Measurements from ENCODE around the genes SRY, USP9Y, VCY1B, CDY2B, PRY2 and CDY1.

DNA sequence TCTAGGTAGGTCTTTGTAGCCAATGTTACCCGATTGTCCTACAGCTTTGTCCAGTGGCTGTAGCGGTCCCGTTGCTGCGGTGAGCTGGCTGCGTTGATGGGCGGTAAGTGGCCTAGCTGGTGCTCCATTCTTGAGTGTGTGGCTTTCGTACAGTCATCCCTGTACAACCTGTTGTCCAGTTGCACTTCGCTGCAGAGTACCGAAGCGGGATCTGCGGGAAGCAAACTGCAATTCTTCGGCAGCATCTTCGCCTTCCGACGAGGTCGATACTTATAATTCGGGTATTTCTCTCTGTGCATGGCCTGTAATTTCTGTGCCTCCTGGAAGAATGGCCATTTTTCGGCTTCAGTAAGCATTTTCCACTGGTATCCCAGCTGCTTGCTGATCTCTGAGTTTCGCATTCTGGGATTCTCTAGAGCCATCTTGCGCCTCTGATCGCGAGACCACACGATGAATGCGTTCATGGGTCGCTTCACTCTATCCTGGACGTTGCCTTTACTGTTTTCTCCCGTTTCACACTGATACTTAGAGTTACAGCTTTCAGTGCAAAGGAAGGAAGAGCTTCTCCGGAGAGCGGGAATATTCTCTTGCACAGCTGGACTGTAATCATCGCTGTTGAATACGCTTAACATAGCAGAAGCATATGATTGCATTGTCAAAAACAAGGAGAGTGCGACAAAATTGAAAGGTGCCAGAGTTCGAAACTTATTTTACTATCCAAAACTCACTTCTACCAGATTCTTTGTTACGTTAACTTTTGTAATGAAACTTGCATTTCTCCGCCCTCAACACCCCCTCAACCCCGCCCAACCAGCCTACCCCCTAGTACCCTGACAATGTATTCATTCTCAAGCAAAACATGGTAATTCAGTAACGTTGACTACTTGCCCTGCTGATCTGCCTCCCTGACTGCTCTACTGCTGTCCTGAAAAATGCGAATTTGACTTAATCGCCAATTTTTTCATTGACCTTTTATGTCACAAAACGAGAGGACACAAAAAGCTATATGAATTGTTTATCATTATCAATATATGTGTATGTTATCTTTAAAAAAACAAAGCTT, at the start of gene SRY:
Gene SRY, minus strand, starts transcription at position 732 of the 1,063 bp plus-strand sequence.
- RRBS: no CpG with 5 or more reads among the region's 40 CpGs

- RRBS: no CpG with 5 or more reads among the region's 14 CpGs
Measured at GRCh38 chrY:3003246-3004362, 68.4 kb downstream of the ZFY start.

DNA sequence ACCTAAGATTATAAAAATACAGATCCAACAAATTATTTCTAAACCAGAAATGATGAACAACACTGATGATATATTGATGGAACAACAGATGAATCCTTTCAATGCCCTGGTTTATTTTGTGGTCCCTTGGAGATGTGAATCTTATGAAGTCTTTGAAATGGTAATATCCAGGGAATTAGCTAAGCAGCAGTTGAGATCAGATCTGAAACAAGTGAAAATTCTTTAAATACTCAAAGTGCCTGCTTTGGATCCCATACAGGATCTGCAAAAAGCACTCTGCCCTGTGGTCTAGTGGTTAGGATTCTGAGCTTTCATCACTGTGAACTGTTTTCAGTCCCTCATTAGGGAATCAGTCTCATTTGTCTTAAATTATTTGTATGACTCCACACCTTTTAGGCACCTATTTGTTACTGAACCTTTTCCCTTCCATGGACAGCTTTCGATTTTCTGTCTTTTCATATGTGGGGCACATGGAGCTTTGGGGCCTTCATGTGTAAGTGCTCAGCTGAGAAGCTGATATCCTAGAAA, 211.3 kb upstream of the TGIF2LY start:
- RRBS: no CpG with 5 or more reads among the region's 1 CpG

DNA sequence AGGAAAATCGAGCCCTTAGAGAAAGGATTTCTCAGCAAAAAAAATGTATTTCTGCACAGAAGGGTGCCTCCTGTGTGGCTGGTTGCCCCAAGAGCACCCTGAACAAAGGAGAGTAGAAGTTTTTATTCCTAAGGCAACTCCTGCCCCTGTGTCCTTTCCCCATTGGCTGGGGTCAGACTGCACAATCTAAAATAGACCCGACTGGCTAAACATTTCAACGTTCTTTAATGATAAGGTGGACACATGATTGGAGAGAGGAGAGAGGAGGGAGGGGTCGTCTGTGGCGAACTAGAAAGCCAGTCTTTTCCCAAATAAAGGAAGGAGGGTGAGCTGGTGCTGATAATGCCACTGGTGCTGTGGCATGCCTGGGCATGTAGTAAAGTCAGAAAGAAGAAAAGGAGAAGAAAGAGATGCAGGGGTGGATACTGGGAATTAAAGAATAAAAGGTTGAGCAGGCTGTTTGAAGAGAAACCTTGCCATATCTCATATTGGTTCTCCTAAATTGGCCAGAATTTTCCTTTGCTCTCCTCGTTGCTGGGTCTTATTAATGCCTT, 367.9 kb upstream of the AMELY start:
- RRBS: no CpG with 5 or more reads among the region's 6 CpGs

DNA sequence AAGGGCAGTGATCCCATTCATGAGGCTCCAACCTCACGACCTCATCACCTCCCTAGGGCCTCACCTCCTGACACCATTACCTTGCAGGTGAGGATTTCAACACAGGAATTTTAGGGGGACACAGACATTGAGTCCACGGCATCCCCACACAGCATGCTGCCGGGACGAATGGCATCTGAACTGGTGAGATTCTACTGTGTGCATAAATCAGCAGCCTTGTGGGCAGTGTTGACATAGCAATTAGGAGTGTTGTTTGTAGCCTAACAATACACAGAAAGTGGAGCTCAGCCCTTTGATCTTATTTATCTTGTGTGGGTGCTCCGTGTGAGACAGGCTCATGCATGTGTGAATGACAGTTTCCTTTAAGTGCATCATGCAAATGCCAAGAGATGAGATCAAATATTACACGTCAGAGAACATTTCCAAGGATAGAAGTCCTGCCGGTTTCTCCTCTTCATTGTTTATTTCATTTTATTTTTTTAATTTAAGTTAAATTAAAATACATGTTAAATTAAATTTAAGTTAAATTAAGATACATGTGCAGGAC, 368.8 kb upstream of the AMELY start:
- RRBS: no CpG with 5 or more reads among the region's 7 CpGs

- RRBS: no CpG with 5 or more reads among the region's 41 CpGs
Measured at GRCh38 chrY:12662845-12663892, 37.9 kb upstream of the USP9Y start.

GRCh38 chrY:12700993-12701370, at the start of gene USP9Y:
Gene USP9Y (plus strand): TSS chrY:12701231.
- RRBS: no CpG with 5 or more reads among the region's 2 CpGs

- RRBS: no CpG with 5 or more reads among the region's 14 CpGs
Measured at GRCh38 chrY:13704401-13704784, 694 bp downstream of the TMSB4Y start.

DNA sequence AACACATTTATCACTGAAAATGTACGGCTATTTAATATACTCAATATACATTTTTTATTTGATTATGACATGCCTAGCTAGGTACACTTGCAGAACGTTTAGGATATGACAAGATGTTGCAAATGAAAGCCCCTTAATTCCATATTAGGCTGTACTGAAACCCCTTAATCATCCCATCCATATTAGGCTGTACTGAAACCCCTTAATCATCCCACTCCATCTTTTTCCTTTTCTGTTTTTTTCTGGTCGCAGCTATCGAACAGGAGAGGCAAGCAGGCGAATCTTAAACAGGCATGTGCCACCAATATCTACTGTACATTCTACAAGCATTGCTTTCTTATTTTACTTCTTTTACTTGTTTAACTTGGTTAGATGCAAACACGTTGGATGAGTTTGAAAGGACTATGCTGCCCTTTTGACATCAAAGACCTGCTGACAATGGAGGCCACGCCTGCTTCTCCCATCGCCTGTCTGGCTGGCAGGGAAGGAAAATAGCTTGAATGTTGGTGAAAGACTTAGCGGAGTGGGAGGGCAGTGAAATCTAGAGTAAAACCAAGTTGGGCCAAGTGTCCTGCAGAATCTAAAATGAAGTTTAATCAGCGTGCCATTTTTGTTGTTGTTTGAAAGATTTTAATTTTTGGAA, 1.4 kb downstream of the TMSB4Y start:
- RRBS: no CpG with 5 or more reads among the region's 10 CpGs

DNA sequence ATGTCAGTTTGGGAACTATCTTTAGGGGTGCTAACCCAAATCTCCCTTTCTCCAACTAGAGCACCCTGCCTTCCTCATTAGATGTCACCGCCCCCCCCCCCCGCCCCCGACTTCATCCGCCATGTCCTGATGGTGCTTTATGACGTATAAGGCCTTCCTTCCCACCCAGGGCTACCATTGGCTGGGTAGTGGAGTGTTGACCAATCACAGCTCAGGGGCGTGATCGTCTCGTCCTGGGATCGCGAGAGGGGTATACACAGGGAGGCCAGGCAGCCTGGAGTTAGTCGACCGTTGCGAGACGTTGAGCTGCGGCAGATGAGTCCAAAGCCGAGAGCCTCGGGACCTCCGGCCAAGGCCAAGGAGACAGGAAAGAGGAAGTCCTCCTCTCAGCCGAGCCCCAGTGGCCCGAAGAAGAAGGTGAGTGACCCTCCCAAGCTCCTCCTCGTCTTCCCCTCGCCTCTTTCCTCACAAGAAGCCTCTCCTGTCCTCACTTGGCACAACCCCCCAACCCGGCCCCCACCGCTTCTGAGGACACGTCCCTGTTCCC, at the start of gene VCY1B:
Gene VCY1B, plus strand, starts transcription at position 253 of the 547 bp plus-strand sequence.
- RRBS: no CpG with 5 or more reads among the region's 25 CpGs

GRCh38 chrY:15455784-15456527, 931.6 kb downstream of the NLGN4Y start:
- RRBS: no CpG with 5 or more reads among the region's 71 CpGs

DNA sequence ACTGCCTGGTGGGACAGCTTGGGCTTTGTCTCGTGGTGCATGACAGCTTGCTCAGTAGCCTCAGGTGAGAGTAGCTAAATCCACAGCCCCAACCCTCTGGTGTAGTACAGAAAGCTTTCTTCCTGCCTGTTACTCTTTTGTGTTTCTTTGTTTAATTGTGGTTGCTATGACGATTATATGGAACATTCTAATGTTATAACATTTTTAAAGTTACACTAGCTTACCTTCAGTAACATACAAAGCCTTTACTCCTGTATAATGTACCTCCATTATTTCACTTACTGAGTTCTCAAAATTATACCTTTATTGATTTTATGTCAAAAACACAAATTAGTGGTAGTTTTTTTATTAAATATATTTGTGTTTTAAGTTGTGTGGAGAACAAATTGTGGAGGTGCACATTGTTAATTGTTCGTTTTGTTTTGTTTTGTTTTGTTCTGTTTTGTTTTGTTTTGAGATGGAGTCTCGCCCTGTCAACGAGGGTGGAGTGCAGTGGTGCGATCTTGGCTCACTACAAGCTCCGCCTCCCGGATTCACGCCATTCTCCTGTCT, at the start of gene CDY2B:
Gene CDY2B, minus strand, starts transcription at position 133 of the 552 bp plus-strand sequence.
- RRBS: no CpG with 5 or more reads among the region's 9 CpGs

DNA sequence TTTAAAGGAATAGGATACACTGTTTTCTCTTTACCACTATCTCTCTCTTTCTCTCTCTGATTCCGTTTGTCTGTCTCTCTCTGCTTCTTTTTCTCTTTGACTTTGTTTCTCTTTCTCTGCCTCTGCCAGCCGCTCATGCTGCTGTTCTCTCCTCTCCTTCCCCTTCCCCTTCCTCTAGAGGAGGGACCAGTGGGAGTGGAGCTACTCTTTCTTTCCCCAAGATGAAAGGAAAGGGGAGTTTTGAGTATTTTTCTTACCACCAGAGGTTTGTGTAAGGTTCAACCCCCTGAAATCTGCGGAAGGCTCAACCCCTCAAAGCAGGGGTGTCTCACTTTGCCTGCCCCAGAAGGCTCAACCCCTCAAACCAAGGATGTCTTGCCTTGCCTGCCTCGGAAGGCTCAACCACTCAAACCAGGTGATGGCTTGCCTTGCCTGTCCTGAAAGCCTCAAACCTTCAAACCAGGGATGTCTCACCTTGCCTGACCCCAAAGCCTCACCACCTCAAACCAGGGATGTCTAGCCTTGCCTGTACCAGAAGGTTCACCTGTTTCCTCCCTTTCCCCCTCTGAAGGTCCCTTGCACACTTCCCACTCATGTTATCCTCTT, 267.1 kb upstream of the HSFY2 start:
- RRBS: no CpG with 5 or more reads among the region's 4 CpGs

GRCh38 chrY:19076688-19077879, 303.5 kb upstream of the HSFY2 start:
- RRBS: no CpG with 5 or more reads among the region's 99 CpGs

- RRBS: no CpG with 5 or more reads among the region's 7 CpGs
Measured at GRCh38 chrY:20574962-20575270, 660 bp upstream of the EIF1AY start.

DNA sequence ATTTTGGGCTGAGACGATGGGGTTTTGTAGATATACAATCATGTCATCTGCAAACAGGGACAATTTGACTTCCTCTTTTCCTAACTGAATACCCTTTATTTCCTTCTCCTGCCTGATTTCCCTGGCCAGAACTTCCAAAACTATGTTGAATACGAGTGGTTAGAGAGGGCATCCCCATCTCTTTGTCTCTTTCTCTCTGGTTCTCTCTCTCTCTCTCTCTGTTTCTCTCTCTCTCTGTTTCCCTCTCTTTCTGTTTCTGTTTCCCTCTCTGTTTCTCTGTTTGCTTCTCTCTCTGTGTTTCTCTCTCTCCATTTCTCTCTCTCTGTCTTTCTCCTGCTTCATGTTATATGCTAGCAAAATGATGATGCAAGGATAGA, 158.8 kb upstream of the RBMY1B start:
- RRBS: no CpG with 5 or more reads among the region's 2 CpGs

- RRBS: no CpG with 5 or more reads among the region's 2 CpGs
Measured at GRCh38 chrY:22095954-22096230, at the start of gene PRY2. Gene PRY2 (minus strand): TSS chrY:22096007.

DNA sequence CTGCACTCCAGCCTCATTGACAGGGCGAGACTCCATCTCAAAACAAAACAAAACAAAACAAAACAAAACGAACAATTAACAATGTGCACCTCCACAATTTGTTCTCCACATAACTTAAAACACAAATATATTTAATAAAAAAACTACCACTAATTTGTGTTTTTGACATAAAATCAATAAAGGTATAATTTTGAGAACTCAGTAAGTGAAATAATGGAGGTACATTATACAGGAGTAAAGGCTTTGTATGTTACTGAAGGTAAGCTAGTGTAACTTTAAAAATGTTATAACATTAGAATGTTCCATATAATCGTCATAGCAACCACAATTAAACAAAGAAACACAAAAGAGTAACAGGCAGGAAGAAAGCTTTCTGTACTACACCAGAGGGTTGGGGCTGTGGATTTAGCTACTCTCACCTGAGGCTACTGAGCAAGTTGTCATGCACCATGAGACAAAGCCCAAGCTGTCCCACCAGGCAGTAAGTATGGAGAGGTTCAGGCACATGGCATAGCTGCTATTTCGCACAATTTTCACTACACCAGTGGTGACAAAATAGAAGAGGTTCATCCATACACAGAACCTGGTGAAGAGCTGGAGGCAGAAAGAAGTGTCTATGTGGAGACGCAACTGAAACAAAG, at the start of gene CDY1:
Gene CDY1, plus strand, starts transcription at position 353 of the 641 bp plus-strand sequence.
- RRBS: no CpG with 5 or more reads among the region's 5 CpGs